Fallopian tube (tissue), 1 donor: ENCODE data around the genes NOP16 and ZNF346.

DNA sequence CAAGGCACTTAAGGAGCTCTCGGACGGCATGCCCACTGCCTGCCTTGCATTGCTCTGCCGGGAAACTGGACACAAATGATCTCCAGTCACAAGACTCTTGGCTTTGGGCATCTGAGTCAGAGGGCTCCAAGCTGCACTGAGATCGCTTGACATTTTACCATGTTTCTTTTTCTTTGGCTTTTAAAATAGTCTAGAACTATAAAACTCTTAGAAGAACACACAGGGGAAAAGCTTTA is 43.6 kb upstream of the HRH2 start:
- PRO-cap = no peak

GRCh38 chr5:176366203-176366628 is 929 bp downstream of the ARL10 start:
- PRO-cap = no peak

GRCh38 chr5:176387807-176388892 is at the start of gene NOP16:
Gene NOP16 (minus strand): TSS chr5:176388598.
- PRO-cap = bidirectional peak, plus-strand start at chr5:176388792, minus-strand start at chr5:176388598

GRCh38 chr5:176406476-176407206 is 9.7 kb downstream of the CLTB start:
- PRO-cap = no peak

DNA sequence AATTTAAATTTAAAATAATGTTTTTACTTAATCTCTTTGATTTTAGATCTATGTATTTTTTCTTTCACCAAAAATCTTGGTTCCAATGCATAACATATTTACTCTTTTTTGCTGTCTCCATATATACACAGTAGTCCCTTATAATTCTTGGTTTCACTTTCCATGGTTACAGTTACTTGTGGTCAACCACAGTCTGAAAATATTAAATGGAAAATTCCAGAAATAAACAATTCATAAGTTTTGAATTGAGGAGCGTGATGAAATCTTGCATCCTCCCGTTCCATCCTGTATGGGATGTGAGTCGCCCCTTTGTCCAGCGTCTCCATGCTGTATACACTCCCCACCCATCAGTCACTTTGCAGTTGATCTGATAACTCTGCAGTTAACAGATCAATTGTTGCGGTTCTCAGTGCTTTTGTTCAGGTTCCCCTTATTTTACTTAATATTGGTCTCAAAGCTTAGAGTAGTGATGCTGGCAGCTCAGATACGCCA is 11.6 kb upstream of the FAF2 start:
- PRO-cap = no peak

DNA sequence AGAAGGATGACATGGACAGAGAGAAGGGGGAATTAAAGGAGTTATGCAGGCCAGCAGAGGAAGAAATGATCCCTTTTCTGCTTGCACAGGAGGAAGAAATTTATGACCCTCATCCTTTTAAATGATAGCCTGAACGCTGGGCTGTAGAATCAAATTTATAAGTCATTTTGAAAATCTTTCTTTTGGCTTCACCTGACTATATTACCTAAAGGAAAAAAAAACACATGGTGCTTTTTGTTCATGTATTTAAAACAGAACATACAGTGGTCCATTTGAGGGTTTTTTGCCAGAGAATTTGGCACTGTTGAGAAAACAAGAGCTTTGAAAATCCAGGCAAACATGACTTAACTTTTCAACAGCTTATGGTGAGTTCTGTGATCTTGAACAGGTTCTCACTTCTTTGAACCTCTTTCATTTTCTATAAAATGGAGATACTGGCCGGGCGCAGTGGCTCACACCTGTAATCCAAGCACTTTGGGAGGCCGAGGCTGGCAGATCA is 5.2 kb downstream of the FAF2 start:
- PRO-cap = no peak

DNA sequence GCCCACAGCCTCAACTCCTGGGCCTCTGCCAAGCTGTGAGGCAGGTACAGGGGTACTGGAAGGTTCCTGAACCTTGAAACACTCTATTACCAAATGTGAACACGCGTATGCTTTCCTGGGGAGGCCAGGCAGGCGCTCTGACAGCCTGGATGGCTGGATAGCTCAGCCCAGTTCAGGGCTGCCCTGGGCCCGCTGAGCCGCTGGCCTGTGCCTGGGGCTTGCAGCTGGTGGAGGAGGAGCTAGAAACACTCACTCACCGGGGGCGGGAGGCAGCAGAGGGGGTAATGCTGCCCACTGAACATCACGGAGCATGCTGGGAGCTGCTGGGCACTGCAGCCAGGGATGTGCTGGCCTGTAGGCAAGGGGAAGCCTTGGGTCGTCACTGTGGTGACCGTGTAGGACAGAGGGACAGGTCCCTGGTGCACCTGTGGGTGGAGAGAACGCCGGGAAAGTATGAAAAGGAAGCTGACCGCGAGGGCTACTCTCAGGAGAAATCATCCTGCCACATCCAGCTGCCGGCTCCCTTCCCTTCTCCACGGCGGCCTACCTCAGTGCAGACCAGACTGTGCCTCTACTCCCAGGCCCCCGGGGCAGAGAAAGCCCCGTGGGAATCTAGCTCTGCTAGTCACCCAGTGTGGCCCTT is 5.9 kb downstream of the RNF44 start:
- PRO-cap = no peak

- PRO-cap = bidirectional peak, plus-strand start at chr5:176542539, minus-strand start at chr5:176542389; unidirectional peak, plus-strand start at chr5:176542762
Observed at GRCh38 chr5:176542099-176542902, 5.1 kb upstream of the RNF44 start.

GRCh38 chr5:176646838-176647309 is 410 bp upstream of the TSPAN17 start:
- PRO-cap = bidirectional peak, plus-strand start at chr5:176647402, minus-strand start at chr5:176647169

DNA sequence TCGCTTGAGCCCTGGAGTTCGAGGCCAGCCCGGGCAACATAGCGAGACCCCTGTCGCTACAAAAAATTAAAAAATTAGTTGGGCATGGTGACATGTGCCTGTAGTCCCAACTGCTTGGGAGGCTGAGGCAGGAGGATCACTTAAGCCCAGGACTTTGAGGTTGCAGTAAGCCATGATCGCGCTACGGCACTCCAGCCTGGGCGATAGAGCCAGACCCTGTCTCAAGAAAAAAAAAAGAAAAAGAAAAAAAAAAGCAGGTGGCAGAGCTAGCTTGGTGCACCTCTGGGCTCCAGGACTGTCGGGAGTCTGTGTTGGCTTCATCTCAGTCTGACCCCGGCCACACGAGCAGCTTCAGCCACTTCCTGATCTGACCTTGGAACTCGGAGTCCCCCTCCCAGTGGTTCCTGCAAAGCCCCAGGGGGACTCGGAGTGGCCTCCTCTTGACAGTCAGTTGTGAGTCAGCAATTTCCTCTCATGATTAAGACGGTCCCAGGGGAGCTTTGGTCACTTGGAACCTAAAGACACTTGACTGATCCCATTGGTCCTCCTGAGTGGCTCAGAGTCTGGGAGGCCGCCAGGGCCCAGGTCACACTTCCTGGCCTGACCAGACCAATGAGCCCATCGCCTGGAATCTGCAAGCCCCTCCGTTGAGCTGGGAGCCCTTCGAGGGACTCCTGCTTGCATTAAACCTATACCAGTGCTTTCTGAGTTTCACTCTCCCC is 28.9 kb downstream of the TSPAN17 start:
- PRO-cap = no peak

GRCh38 chr5:177022453-177023149 is at the start of gene ZNF346:
Gene ZNF346 (plus strand): TSS chr5:177022696.
- PRO-cap = bidirectional peak, plus-strand start at chr5:177022696, minus-strand start at chr5:177022644

- PRO-cap = no peak
Observed at GRCh38 chr5:177023150-177023949, 854 bp downstream of the ZNF346 start.

- PRO-cap = bidirectional peak, plus-strand start at chr5:177117043, minus-strand start at chr5:177116923
Observed at GRCh38 chr5:177116659-177117382, 16.8 kb upstream of the NSD1 start.

- PRO-cap = no peak
Observed at GRCh38 chr5:177124269-177124853, 9.2 kb upstream of the NSD1 start.

- PRO-cap = no peak
Observed at GRCh38 chr5:177131592-177132177, 1.9 kb upstream of the NSD1 start.

DNA sequence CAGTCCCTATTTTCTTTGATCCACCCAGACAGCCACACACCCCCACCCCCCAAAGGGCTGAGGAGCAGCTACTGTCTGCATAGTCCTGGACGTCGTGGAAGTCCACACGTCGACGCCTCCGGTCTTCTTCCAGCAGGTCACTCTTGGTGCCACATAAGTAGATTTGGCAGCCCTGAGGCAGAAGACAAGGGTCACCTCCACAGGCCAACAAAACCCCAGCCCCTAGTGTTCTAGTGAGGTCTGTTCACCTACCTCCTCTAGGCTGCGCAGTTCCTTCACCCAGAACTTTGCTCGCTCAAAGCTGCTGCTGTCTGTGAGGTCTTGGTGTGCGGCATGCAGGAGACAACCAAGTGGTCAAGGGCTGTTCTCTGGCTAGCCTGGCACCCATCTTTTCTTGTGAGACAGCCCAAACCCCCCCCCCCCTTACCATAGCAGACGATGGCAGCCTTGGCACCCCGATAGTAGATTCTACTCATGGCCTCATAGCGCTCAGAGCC is 1.1 kb downstream of the RAB24 start:
- PRO-cap = no peak

- PRO-cap = no peak
Observed at GRCh38 chr5:177304155-177304928, 743 bp downstream of the PRELID1 start.

- PRO-cap = no peak
Observed at GRCh38 chr5:177338978-177339913, 12.2 kb downstream of the LMAN2 start.

GRCh38 chr5:177354205-177354640 is 2.8 kb upstream of the LMAN2 start:
- PRO-cap = no peak

DNA sequence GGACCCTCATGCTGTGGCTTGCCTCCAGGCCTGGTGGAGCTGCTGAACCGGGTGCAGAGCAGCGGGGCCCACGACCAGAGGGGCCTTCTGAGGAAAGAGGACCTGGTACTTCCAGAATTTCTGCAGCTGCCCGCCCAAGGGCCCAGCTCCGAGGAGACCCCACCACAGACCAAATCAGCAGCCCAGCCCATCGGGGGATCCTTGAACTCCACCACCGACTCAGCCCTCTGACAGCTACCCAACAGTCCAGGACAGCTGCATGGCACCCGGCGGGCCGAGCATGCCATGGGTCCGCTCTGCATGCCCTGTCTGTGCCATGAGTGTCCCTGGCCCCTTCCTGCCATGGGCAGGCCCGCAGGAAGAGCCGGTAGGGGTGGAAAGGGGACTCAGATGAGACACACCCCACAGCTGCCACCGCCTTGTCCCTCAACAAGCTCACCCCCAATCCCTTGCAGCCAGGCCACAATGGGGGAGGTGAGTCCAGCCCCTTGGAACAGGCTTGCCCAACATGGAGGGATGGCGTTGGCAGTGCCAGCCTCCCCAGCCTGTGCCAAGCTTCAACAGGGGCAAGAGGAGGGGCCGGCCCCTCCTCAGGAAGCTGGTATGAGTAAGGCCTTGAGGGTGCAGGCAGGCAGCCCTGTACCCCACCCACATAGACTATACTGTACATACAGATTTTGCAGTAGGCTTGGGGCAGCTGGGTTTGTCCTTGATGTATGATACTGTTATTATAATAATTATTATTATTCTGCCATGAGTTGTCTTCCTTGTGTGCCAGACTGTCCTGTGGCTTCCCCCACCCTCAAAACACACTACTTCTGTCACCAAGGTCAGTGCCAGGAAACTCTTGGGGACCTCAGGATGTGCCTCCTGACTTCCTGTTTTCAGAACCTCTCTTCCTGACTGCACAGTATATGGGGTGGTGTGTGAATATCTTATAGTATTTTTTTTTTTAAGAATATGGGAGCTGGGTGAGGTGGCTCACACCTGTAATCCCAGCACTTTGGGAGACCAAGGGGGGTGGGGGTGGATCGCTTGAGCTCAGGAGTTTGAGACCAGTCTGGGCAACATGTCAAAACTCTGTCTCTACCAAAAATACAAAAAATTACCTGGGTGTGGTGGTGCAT is 12.0 kb upstream of the SLC34A1 start:
- PRO-cap = no peak